Mononuclear cell (primary cell): ENCODE measurements around a stretch of chr13.

DNA sequence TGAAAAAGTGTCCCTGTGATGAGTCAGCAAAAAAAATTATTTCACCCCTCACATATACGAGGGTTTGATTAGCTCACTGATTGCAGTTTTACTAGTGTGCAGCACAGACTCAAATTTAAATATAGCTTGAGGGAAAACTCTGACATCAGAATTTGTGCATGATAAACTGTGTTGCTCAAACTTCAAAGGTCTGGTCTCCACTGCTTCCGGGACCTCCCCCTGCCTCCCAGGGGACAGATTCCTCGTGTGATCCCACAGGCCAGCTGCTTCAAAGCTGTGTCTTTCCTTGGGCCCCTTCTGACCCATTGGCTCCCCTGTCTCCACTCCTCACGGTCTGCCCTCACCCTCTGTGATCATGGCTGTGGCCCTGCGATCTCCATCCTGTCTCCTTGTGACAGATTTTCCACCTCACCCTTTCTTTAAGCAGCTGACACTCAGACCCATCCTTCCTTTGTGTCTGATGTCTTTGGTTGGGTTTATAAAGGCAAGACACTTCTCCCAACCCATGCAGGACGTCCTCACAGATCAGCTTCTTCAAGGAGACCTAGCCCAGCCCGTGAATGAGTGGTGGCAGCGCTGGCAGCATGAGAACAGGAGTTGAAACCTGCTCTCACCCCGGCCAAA is 81.6 kb downstream of the COL4A2 start:
- RRBS = no CpG with 5 or more reads among the region's 9 CpGs

GRCh38 chr13:110397482-110398133 is 90.5 kb downstream of the COL4A2 start:
- RRBS = no CpG with 5 or more reads among the region's 14 CpGs

GRCh38 chr13:110429557-110430158 is 122.6 kb downstream of the COL4A2 start:
- RRBS = no CpG with 5 or more reads among the region's 7 CpGs

- RRBS = 85% methylated on average over 6 of the region's 19 CpGs
Measured at GRCh38 chr13:110449955-110450594, 111.4 kb downstream of the RAB20 start.

DNA sequence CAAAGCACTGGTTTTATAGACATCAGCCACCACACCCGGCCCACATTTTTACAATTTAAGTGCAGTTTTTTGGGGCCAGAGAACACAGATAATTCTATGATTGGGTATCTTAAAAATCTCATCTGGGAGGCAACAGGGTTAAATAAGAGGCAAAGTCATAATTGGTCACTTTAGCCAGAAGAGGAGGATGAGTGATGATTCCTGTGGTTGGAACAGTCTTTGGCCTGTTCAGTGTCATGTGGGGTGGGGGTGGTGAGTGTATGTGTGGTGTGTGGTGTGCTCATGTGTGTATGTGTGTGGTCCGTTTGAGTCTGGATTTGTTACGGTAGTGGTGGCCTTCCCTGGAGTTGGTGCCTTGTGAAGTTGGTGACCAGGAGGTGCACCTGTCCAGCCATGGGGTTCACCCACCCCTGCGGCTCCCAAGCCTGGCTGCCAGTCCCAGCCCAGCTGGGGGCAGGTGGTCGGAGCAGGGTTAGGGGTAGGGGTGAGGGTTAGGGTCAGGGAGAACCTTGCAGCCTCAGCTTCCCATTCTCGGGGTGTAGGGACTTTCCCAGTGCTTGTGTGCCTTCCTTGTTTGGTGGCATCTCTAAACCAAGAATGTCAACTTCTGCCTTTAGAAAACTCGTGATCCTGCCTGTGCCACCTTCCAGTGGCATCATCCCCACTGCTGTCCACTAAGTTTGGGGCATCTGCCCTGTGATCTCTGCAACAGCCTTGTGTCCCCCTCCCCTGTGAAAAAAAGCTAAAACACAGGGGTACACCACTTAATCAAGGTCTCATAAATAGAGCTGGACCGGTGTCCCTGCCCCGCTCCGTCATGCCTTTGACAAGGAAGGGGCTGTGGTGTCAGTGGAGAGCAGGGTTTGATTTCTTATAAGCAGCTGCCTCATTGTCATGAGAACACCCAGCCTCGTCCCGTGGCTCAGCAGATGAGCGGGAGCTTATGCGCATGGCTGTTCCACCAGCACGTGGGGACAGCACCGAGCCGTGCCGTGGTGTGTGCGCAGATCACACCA is 97.4 kb downstream of the RAB20 start:
- RRBS = no CpG with 5 or more reads among the region's 19 CpGs

GRCh38 chr13:110557335-110558497 is 3.8 kb downstream of the RAB20 start:
- RRBS = 96% methylated on average over 1 of the region's 30 CpGs

DNA sequence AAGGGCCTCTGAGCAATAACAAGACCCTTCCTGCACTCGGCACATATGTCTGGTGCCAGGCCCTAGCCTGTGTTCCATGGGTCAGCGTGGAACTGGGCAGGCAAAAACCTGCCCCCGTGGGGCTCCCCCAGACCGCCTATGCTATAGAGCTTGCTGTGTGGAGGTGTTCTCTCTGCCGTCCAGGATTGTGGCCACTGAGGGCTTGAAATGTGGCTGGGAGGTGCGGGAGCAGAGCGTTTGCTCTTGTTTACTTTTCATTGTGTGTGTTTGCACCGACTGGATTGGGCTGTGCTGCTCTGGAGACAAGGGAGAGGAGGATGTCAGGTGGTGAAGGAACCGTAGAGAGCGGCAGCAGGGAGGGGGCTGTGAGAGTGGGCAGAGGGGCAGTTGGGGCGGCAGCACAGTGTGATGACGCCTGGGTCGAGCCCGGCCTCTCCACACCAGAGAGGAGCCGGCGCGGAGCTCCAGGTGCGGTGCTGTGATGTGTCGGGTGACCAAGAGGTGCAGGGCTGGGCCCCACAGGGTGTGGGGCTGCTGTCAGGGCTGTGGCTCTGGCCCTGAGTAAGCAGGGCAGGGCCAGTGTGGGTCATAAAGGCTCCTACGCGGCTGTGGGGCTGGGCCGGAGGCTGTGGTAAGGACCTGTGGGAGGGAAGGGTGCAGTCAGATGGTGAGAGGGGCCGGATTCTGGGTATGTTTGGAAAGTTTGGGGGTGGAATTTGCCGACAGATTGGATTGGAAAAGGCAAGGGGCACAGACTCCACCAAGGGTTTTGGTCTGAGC is 10.4 kb downstream of the NAXD start:
- RRBS = 99% methylated on average over 2 of the region's 24 CpGs

GRCh38 chr13:110726787-110727192 is 13.3 kb downstream of the ING1 start:
- RRBS = no CpG with 5 or more reads among the region's 8 CpGs

- RRBS = no CpG with 5 or more reads among the region's 9 CpGs
Measured at GRCh38 chr13:110812459-110812583, 98.8 kb downstream of the ING1 start.

GRCh38 chr13:110821887-110822246 is 93.0 kb downstream of the ANKRD10 start:
- RRBS = no CpG with 5 or more reads among the region's 5 CpGs

- RRBS = no CpG with 5 or more reads among the region's 3 CpGs
Measured at GRCh38 chr13:110890092-110890441, 24.8 kb downstream of the ANKRD10 start.

DNA sequence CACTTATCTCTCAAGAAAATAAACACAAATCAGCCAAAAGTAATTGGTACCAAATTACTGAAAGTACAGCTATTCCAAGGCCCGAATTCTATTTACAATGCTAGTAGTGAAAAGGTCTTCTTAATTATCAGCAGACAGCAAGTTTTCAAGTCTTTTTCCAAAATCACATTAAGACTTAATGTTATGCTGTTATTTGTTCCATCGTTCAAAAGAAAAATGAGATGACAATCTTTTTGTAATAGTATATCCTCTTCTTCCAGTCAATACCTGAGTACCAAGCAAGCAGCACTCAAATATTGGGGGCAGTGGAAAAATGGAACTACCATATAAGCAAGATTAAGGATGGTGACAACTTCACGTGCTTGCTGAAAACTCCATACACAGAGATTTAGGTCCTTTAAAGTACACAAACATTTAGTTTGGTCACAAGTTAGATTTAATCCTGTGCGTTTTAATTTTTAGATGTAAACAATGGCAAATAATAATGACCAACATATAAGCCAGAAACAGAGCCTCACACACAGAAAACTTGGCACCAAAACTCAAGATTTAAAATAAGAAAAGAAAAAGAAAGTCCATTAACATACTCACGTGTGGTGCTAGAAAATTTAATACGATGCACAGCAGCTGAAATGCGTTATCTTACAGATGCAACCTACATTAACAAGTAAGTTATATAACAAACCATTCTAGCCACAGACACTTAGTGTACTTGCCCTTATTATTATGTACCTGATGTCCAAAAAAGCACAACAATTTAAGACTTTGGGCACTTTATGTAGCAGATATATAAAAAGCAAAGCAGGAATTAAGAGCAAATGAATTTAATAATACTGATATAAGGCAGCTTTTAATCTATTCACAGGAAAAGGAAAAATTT is 11.7 kb downstream of the ANKRD10 start:
- RRBS = no CpG with 5 or more reads among the region's 7 CpGs

- RRBS = 92% methylated on average over 2 of the region's 7 CpGs
Measured at GRCh38 chr13:110907918-110908396, 6.9 kb downstream of the ANKRD10 start.

GRCh38 chr13:110915083-110915966 is 456 bp upstream of the ANKRD10 start:
- RRBS = 2% methylated on average over 54 of the region's 80 CpGs

DNA sequence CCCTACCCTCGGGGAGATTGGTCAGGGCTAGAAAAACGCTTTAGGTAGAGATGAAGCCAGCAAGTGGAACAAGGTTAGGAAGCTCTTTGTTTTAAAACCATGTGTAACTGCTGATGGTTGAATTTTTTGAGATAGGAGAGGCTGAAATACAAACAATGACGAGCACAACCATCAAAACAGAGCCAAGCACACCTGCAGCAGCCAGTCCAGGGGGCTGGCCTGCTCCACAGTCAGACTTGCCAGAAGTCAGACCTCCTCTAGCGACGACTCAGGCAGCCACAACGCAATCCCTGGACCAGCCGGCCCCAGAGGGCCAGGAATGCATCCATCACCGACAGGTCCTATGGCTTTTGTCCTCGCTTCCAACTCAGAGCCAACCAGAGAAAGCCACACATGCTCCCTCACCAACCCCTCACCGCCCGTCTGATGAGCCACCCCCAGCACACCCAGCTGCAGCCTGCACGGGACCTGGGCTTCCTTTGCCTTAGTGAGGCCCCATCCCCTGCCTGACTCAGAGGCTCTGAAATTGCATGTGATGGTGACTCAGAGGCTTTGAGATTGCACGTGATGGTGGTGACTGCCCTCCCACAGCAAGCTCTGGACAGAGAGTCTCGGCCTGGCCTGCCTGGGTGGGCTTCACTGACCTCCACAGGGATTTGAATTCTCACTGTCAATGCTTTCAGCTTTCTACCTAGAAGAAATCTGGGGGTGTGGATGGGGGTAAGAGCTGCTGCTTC is 40.2 kb upstream of the ANKRD10 start:
- RRBS = no CpG with 5 or more reads among the region's 14 CpGs

GRCh38 chr13:111031306-111032179 is 83.6 kb upstream of the ARHGEF7 start:
- RRBS = no CpG with 5 or more reads among the region's 12 CpGs

GRCh38 chr13:111114896-111115040 is 342 bp upstream of the ARHGEF7 start:
- RRBS = 3% methylated on average over 5 of the region's 10 CpGs

DNA sequence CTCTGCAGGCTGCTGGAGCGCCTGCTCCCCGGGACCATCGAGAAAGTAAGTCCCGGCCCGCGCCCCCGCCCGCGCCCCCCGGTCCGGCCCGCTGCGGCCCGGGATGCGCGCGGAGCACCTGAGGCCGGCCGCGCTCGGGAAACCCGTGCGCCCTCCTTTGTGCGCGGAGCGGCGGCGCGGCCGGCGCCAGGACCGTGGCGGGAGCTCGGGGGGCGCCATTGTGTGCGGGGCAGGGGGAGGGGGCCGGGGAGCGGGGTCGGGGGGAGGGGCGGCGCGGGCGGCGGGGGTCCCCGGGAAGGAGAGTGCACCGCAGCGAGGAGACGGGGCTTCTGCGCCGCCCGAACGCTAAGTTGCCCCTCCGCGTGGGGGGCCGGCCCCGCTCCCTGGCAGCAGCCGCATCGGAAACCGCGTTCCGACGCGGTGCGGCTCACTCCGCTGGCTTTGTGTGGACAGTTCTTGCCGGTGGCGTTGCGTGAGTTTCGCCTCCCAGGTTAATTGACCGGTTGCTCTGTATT is 594 bp downstream of the ARHGEF7 start:
- RRBS = 3% methylated on average over 47 of the region's 70 CpGs

DNA sequence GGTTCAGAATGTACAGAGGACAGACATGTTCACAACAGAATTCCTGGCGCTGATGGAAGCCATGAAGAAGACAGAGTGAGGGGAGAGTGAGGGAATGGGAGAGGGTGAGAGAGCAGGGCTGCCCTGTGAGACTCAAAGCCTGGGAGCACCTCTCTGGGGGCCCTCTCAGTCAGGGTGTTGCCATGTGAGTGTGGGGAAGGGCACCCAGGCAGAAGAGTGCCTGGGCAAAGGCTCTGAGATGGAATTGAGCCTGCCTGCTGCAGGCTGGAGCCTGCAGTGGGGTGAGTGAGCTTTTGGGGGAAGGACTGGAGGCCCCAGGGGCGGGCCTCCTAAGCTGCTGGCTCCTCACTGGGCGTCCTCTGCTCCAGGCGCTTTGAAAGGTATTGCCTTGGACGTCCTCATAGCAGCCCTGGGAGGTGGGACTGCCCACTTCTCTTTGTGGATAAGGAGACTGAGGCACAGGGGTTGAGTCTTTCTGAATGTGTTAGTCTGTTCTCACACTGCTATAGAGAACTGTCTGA is 60.2 kb downstream of the ARHGEF7 start:
- RRBS = no CpG with 5 or more reads among the region's 5 CpGs

DNA sequence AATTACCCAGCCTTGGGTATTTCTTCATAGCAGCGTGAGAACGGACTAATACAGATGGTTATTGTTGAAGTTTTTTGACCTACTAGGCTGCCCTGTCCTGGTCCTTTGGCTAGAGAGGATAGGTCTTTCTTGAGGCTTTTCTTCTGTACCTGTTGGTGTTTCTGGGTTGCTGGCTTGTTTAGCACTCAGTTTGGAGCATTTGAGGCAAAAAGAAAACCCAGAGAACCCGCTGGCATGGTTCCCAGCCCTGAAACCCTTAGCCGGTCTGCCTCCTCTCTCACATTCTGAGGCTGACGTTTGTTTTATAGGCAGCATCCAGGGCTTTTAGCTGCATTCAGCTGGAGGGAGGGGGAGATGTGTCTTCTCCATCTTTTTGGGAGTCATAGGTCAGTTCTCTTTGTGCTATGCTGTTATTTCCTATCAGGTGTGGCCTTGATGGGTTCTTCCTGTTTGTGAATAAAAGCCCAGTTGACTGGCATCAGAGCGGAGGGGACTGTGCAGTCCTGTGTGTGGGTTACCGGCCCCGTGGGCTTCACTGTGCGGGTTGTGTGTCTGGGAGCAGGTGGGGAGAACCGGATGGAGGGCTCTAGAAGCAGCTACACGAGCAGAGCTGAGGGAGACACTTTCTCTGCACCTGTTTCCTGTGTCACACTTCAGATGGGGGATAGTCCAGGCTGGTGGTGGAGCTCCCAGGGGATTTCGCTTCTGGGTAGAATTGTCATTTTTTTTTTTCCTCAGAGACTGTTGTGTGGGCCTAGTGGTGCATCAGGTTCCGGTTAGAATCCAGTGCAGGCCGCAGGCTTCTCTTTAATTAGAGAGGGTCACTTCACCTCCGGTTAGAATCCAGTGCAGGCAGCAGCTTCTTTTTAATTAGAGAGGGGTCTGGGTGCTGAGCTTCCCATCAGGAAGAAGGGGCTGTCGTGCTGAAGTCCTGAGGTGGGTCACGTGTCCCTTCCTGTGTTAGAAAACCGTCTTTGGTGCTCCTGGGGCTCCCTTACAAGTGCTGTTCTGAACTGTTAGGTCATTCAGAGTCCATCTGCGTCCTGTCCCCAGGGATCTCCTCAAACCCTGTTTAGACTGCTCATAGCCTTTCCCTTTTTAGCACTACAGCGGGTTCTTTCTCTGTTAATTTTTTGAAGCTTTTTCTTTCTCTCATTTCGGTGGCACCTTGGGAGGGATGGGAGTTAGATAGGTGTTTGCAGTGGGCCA is 69.6 kb downstream of the ARHGEF7 start:
- RRBS = 8% methylated on average over 4 of the region's 21 CpGs